T-cell (primary cell): Measurements from ENCODE around the gene LIG4.

- PRO-cap, 7 experiments, result peak in 4 of 7 experiments; most common plus-strand start chr13:108215732 (in 3); most common minus-strand start chr13:108215336 (in 3)
These were observed at the start of gene LIG4 for GRCh38 chr13:108214881-108216053. LIG4 (minus strand) TSS chr13:108215536.

DNA sequence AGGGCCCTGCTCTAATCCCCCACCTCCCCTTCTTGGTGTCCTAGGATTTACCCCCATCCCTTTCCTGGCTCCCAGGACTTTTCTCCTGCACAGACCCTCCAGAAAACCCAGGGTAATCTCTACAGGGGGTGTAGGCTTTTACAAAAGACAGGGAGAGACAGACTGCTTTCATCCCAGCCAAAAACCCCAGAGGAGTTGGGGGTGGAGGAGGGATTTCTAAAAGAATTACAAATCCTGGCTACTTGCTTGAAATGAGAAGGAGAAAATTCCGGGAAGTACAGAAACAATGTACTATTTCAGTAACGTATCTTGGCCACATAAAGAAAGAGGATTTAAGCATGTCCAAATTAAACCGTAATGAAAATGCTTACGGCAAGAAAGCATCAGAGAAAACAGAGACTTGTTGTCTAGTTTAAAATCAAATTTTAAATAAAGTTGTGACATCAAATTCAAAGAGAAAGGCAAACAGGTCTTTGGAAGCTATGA lies 133.4 kb downstream of the TNFSF13B start:
- PRO-cap, 7 experiments, result no peak in any of the 7 experiments

DNA sequence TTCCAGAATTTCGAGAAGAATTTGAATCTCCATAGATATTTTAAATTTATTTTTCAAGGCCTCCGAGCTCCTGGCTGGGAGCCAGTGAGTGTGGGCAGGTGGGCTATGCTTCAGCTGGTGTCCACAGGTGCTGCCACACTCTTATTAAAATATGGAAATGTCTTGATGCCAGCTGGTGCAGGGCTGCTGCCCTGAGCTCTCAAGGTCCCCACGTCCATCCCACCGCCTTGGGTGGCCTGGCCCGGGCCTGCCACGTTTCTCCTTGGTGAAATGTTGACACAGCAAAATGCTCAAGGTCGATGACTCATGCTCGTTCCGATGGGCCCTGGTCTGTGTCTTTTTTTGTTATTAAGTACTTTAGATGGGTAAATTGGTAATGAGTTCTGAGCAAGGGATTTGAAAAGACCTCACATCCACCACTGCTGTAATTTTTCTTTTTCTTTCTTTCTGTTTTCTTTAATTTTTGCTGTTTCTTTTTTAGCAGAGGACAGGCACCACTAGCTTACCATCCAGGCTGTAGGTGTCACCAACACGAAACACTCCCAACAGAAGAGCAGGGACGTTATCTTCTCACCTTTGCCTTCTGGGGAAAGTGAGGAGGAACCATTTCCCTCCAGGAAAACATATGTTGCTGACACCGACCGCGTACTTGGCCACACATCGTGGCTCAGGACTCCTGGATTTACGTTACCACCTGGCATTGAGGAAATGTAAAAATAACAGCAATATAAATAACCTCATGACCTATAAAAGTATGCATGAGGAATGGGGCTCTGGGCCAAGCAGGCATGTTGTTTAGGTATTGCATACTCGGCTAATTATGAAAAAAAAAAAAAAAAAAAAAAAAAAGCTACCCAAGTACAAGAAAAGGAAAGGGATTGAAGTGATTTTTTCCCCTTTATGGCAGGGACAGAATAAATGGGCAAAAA lies 524.9 kb downstream of the MYO16 start:
- PRO-cap, 7 experiments, result no peak in any of the 7 experiments

DNA sequence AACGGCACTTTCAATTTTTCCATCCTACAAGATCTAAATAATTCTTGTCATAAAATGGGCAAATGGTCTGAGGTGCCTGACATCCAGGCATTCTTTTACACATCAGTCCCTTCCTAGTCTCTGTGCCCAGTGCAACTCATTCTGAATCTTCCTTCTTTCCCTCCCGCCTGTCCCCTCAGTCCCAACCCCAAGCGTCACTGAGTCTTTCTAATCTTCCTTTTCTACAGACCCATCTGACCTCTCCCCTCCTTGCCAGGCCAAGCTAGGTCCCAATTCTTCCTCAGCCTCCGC lies 519.7 kb downstream of the IRS2 start:
- PRO-cap, 7 experiments, result no peak in any of the 7 experiments

DNA sequence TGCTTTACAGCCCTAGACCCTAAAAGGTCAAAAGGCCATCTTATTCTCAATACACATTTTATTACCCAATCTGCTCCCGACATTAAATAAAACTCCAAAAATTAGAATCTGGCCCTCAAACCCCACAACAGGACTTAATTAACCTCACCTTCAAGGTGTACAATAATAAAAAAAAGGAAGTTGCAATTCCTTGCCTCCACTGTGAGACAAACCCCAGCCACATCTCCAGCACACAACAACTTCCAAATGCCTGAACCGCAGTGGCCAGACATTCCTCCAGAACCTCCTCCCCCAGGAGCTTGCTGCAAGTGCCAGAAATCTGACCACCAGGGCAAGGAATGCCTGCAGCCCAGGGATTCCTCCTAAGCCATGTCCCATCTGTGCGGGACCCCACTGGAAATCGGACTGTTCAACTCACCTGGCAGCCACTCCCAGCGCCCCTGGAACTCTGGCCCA lies 519.0 kb downstream of the IRS2 start:
- PRO-cap, 7 experiments, result no peak in any of the 7 experiments

GRCh38 chr13:109400083-109401198 lies 385.9 kb downstream of the IRS2 start:
- PRO-cap, 7 experiments, result no peak in any of the 7 experiments

DNA sequence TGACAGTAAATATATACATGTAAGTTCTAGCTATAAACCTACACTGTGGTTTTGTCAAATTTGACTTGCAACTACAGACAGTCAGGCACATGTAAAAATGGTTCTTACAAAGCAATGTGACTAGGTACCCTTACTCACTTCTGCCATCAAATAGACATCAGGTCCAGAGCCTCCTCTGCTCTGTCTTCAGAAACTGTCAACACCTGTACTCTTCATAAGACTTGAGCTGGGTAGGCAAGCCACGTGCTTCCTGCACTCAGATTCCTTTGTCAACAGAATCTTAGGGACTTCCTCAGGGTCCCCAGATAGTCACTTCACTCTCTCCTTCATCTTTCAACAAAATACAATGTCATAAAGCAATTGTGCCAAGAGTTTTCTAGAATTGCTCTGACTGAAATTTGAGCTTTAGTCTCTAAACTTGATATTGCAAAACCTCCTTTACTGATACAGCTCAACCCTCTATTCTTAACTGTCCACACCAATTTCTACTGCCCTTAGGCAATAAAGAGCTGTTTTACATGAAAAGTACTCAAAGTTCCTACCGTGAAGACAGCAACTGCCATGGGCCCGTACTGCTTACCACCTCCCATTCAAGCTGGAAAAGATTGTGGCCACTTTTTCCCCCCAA lies 179.9 kb downstream of the IRS2 start:
- PRO-cap, 7 experiments, result no peak in any of the 7 experiments

GRCh38 chr13:109657345-109657747 lies 129.0 kb downstream of the IRS2 start:
- PRO-cap, 7 experiments, result no peak in any of the 7 experiments

- PRO-cap, 7 experiments, result no peak in any of the 7 experiments
These were observed 79.1 kb downstream of the IRS2 start for GRCh38 chr13:109706936-109707939.

DNA sequence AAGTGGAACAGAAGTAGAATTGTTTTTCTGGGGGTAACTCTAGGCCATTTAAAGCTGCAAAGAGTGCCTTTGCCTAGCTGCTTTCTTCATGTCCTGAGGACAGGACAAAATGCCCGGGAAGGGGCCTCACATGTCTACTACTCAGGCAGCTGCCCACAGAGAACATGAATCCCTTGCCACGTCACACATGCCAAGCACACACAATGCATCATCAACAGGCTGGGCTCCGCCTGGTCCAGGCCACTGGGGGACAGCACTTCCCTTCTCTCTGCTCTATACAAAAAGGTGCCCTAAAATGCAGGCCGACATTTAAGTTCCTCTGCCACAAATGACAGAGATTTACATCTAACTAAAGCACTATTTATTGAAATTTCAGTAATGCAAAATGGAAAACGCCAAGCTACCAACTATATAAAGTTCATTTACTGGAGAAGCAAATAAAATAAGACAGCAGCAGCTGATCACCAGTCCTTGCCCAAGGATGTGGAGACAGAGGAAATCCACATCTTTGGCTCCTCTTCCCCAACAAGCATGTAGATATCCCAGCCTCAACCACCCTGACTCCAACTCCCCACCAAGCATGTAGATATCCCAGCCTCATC lies 21.4 kb downstream of the IRS2 start:
- PRO-cap, 7 experiments, result no peak in any of the 7 experiments

DNA sequence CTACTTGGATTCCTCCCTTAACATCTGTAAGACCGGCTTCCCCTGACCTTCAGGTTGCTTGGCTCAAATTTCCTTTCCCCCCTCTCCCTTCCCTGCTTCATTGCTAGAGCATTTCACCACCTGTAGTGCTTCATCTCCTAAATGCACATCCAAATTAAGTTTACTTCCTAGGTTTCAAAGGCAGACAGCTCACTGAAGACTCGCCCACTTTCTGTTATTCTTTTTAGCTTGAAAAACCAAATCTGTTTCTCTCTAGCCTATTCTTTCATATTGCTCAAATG lies 16.9 kb downstream of the IRS2 start:
- PRO-cap, 7 experiments, result no peak in any of the 7 experiments

DNA sequence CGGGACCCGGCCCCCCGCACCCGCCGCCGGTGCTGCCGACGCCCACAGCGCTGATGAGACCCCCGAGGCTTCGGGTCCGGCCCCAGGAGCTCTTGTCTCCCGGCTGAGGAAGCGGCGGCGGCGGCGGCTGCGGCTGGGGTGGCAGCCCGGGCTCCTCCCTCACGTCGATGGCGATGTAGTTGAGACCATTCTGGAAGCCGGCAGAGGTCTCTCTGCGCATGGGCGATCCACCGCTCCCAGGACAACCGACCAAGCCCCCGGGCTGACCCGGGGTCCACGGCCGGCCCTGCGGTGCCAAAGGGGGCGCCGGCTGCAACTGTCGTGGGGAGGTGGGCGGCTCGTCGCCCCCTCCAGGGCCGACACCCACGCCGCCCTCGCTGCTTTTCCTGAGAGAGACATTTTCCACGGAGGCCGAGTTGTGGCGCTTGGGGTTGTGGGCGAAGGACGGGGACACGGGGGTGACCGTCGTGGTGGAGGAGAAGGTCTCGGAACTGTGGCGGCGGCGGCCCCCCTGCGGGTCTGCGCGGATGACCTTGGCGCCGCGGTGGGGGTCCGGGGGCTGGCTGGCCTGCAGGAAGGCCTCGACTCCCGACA lies 4.2 kb downstream of the IRS2 start:
- PRO-cap, 7 experiments, result peak in 2 of 7 experiments; most common minus-strand start position 163 of the sequence (in 1)

DNA sequence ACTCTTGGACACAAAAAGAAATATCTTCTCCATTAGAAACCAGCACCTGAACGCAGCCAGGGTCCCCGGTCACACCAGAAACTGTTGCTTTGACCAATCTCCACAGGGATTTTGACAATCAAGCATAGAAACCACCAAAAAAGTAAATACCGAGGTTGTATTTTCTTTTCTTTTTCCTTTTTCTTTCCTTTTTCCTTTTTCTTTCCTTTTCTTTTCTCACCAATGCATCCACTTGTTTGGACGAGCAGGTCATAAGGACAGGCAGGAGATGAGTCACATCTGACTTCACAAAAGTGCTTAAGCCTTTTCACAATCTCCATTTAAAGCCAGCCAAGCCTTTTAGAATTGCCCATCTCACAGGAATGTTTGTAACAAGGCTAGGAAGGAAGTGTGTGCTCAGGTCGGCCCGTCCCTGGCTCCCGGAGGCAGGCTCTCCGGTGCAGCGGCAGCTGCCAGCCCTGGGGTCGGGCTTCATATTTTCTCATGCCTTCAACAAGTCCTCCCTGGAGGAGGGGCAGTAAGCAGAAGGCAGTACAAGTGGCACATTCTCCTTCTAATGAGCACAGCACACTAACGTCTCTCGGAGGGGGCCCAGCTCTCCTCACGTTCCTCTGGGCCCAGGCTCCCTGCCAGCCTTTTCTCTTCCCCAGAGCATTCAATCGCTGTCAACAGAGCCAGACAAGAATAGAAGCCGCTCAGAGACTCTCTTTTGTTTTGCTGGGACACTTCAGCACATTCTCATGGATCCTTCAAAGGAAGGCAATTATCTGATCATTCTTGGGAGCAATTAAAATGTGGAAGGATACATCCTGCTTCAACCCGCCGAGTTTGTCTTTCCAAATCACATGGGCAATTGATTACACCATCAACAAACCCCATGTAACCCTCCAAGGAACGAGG lies 180.5 kb downstream of the COL4A1 start:
- PRO-cap, 7 experiments, result no peak in any of the 7 experiments

GRCh38 chr13:110149365-110150561 lies 157.2 kb downstream of the COL4A1 start:
- PRO-cap, 7 experiments, result no peak in any of the 7 experiments

DNA sequence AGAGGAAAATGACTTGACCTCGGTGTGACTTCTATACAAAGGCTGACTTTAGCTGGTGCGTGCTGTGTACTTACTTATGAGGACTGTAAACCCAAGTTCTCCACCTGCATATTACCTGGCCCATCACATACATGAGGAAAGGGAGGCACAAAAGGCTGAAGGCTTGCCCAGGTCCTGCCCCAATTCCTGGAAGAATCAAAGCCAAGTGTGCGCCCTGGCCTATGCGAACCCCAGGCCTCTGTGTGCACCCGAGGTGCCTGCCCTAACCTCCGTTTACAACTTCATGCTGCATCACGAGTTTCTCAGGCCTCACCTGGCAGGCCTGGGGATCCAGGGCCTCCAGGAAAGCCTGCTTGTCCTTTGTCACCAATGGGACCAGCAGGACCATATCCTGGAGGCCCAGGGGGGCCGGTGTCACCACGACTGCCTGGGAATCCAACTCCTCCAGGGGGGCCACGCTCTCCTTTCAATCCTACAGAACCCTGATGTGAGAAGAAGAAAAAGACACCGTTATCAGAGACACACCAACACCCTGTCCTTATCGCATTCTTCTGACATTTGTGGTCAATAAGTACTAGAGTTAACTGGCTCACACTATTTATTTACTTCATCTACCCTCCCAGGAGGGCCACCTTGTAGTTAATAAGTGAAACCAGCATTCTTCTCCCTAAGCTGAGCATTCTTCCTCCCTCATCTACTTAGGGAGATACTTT lies 120.7 kb downstream of the COL4A1 start:
- PRO-cap, 7 experiments, result no peak in any of the 7 experiments

GRCh38 chr13:110259285-110259716 lies 47.7 kb downstream of the COL4A1 start:
- PRO-cap, 7 experiments, result no peak in any of the 7 experiments

- PRO-cap, 7 experiments, result no peak in any of the 7 experiments
These were observed 43.1 kb downstream of the COL4A1 start for GRCh38 chr13:110263692-110264435.

- PRO-cap, 7 experiments, result no peak in any of the 7 experiments
These were observed 24.4 kb downstream of the COL4A1 start for GRCh38 chr13:110282439-110282976.

DNA sequence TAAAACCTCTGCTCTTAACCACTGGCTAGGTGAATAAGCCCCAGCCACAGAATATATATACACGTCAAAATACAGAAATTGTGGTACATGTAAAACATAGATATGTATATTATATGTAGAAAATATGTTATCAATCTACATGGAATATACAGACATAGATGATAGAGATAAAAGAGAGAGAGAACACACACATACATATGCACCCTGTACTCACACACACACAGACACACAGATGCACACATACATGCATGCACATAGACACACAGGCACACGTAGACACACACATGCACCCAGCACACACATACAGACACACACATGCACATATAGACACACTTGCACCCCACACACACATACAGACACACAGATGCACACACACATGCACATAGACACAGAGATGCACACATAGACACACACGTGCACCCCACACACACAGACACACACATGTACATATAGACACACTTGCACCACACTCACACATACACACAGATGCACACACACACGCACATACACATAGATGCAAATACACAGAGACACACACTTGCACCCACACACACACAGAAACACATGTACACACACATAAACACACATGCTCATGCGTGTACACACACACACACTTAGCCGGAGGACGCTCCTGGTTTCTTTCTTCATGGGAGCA lies 9.8 kb downstream of the COL4A2 start:
- PRO-cap, 7 experiments, result no peak in any of the 7 experiments

DNA sequence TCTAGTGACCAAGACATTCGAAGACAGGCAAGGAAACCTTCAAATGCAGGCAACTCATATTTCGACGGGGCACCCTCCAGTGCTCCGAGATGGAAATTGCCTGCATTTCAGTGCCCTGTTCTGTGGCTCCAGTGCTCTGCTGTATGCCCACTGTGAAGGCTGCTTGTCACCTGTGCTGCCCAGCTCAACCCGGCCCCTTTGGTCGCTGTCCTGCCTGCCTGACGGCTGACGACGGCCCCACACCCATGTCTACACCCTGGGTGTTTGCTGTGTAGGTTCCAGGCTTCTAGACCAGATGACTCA lies 39.3 kb downstream of the COL4A2 start:
- PRO-cap, 7 experiments, result no peak in any of the 7 experiments